SK-MEL-5 (cell line): Measurements from ENCODE around the gene PRKAR2B.

DNA sequence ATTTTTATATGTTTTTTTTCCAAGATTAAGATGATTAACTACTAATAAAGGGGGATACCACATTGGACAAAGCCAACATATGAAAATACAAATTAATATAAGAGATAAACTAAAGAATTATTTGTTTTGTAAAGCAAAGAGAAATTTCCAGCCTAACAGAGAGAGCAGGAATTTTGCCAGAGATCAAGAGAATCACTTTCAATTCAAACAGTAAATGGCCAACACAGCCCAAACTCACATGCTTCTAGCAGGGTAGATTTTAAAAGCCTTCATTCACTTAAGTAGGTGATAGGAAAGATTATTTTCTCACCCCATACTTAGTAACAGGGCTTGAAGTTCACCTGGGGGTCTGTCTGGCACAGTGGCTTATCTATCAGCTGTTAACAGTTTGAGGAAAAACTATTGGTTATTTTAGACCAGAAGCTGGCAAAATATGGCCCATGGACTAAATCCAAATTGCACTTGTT lies 129.4 kb upstream of the NAMPT start:
RAMPAGE:
- cytosol, long total RNA = no peak
- long total RNA = no peak
- nucleus, long total RNA = no peak

GRCh38 chr7:106485160-106485868 lies 175.6 kb downstream of the CCDC71L start:
RAMPAGE:
- cytosol, long total RNA = no peak
- long total RNA = no peak
- nucleus, long total RNA = no peak

RAMPAGE:
- cytosol, long total RNA = no peak
- long total RNA = no peak
- nucleus, long total RNA = no peak
Measured at GRCh38 chr7:106658894-106659550, 1.9 kb downstream of the CCDC71L start.

DNA sequence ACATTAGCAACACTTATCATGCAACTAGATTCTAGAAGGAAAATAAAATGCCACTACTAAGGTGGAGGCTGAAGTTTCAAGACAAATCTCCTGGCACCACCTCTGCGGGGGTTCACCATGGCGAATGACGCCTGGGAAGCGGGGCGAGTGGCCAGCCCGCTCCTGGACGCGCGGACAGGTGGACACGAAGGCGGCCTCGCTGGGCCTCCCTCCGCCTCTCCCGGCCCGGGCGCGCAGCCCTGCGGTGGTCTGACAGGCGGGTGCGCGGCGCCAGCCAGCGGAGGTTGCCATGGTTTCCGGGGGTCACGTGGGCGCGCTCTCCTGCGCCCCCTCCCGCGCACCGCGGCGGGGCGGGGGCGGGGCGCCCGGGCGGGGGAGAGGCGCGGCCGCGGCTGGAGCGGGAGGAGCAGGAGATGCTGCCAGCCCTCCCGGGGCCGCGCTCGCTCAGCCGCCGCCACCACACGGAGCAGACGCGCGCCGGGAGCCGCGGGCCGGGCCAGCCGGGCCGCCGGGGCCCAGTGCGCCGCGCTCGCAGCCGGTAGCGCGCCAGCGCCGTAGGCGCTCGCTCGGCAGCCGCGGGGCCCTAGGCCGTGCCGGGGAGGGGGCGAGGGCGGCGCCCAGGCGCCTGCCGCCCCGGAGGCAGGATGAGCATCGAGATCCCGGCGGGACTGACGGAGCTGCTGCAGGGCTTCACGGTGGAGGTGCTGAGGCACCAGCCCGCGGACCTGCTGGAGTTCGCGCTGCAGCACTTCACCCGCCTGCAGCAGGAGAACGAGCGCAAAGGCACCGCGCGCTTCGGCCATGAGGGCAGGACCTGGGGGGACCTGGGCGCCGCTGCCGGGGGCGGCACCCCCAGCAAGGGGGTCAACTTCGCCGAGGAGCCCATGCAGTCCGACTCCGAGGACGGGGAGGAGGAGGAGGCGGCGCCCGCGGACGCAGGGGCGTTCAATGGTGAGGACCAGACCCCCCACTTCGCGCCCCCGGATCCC lies at the start of gene PRKAR2B:
TSS of gene PRKAR2B (plus strand) at position 442 of the 989 bp plus-strand sequence.
RAMPAGE:
- cytosol, long total RNA = no peak
- long total RNA = no peak
- nucleus, long total RNA = no peak

GRCh38 chr7:107064295-107064764 lies 19.8 kb downstream of the PRKAR2B start:
RAMPAGE:
- cytosol, long total RNA = no peak
- long total RNA = no peak
- nucleus, long total RNA = no peak

RAMPAGE:
- cytosol, long total RNA = no peak
- long total RNA = no peak
- nucleus, long total RNA = no peak
Measured at GRCh38 chr7:107077075-107077946, 32.8 kb downstream of the PRKAR2B start.

DNA sequence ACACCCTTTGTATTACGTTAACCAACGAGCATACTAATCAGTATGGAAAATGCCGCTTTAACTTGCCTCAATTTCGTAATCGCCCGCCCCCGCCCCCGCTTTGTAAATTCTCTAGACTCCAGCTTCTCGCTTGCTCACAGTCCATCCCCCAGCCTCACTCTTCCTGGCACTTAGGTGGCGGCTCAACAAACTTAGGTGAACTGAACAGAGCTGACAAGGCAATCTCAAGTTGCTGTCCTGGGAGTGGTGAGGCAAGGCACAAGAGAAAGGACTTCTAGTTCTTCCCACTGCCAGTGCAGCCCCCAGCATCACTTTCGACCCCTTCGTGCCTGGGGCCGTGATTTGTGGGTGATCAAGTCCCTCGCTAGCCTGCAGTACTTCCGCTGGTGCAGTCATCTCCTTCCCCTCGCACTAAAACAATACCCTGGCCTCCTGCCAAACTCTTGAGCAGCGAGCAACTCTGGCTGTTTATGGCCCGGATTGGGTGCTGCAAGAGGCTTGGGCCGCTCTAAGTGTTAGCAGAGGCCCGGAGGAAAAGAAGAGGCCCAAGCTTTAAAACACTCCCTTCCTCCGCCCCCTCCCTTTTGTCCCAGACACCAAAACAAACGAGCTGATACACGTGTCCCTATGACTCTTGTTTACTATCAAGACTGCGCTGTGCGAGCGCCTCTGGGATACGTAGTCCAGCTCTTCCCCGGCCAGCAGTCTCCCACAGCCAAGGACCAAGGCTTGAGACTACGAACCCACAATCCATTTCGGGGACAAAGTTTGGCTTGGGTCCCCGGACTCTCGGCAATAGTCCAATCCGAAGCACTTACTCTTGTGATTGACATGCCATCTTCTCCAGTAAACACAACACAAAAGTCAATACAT lies 583 bp upstream of the HBP1 start:
RAMPAGE:
- cytosol, long total RNA = no peak
- long total RNA = no peak
- nucleus, long total RNA = no peak

DNA sequence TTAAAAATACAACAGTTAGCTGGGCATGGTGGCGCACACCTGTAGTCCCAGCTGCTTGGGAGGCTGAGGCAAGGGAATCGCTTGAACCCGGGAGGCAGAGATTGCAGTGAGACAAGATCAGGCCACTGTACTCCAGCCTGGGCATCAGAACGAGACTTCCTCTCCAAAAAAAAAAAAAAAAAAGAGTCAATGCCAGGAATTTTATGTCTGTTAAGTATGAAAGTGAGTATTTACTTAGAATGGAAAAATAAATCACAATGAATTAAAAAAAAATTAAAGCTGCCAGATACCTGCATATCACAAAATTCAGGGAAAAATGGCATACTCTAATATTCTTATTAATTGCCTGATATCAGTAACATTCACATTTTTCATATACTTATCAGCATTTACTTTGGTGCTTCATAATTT lies 2.9 kb downstream of the HBP1 start:
RAMPAGE:
- cytosol, long total RNA = no peak
- long total RNA = no peak
- nucleus, long total RNA = no peak

GRCh38 chr7:107563137-107563816 lies 443 bp downstream of the COG5 start:
RAMPAGE:
- cytosol, long total RNA = no peak
- long total RNA = no peak
- nucleus, long total RNA = no peak

GRCh38 chr7:107579633-107579934 lies 462 bp upstream of the BCAP29 start:
RAMPAGE:
- cytosol, long total RNA = no peak
- long total RNA = no peak
- nucleus, long total RNA = no peak

DNA sequence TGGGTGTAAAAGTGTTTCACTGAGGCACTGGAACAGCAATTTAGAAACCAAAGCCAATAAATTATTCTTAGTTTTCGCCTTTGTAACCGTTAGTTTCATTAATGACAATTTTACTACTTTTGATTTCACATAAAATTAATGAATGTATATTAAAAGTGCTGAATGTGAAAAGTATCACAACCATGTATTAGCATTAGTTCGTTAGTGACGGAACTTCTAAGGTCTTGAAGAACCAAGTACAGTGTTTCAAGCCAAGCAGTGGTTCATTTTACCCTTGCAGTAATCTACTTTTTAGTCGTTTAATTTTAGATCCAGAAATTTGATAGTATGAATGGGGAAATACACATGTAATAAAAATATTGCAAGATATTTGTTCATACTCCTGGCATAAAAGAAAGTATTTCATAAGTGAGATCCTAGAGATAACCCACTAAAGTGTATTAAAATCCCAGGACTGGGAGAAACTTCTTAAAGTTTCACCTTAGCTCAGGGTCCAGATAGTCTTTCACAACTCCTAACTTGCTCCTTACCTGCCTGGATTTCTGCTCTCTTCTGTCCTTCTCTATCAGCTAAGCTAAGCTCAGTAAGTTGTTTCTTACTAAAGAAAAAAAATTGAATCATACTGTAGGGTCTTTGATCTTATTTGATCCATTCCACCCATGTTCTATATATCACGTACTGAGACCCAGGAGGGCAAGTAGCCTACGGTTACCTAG lies 1.4 kb downstream of the BCAP29 start:
RAMPAGE:
- cytosol, long total RNA = no peak
- long total RNA = no peak
- nucleus, long total RNA = no peak

DNA sequence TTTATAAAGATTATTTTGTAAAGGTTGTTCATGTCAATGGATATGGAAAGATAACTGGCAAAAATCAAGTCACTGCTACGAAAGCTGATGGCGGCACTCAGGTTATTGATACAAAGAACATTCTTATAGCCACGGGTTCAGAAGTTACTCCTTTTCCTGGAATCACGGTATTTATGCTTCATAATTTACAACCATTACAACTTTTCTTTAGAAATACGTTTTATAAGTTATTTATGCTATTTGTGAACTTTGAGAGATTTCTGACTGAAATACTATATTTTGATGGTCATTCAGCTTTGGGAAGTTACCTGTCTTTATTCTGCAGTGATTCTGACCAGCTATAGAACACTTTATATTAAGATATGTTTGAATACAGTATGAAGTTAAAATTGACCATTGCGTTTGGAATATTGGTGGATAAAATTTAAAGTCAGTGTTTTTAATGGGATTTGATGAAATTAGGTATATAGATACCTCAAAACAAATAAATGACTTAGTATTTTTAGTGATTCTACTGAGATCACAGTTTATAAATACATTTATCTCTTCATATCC lies 14.4 kb downstream of the DLD start:
RAMPAGE:
- cytosol, long total RNA = no peak
- long total RNA = no peak
- nucleus, long total RNA = no peak

GRCh38 chr7:107928833-107930032 lies 38.2 kb downstream of the DLD start:
RAMPAGE:
- cytosol, long total RNA = no peak
- long total RNA = no peak
- nucleus, long total RNA = no peak

DNA sequence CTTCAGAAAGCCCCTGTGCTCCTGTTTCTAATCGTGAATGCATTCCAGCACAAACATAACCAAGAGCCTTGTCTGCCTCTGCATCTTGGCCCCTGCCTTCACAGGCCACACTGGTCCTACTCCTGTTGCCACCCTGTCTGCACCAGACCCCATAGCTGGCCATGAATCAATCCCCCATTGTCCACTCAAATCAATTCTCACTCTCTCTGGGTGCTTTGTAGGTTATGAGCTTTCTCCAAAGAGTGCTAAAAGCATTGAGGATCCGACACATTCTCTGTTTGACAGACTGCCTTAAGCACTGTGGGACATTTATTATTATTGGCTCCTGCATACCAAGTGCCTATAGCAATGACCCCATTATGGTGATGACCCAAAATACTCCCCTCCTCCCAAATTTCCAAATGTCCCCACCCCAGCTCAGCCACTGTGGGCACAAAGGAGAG lies 55.5 kb downstream of the LAMB1 start:
RAMPAGE:
- cytosol, long total RNA = no peak
- long total RNA = no peak
- nucleus, long total RNA = no peak

DNA sequence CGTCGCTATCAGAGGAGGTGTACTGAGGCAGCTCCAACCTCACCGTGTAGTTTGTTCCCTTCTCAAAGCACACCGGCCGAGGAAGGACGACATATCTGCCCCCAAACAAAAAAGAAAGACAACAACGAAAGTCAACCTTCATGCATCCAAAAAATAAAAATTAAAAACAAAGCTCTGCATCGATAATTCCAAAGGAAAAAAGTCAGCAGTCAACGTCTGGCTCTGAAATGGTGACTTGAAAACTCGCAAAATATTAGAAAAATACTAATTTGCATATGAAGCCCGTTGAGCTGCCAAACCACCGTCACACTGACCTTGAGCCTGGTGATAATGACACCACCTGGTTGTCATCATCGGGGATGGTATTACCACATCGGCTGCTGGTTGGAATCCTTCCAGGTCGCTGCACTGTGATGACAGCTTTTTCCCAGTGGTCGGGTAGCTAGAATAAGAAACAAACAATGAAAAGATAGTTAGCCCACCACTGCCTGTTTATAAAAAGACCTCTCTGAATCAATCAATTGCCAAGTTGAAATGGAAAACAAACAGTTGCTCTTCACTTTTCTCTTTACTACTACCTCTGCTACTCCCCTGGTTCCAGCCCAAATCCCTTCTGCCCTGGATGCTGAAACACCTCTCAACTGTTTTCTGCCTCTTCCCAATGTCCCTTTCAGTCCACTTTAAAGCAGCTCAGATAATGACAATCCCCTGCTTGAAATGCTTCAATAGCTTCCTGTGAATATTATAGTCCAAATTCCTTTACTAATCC lies 41.5 kb downstream of the LAMB1 start:
RAMPAGE:
- cytosol, long total RNA = no peak
- long total RNA = no peak
- nucleus, long total RNA = no peak

DNA sequence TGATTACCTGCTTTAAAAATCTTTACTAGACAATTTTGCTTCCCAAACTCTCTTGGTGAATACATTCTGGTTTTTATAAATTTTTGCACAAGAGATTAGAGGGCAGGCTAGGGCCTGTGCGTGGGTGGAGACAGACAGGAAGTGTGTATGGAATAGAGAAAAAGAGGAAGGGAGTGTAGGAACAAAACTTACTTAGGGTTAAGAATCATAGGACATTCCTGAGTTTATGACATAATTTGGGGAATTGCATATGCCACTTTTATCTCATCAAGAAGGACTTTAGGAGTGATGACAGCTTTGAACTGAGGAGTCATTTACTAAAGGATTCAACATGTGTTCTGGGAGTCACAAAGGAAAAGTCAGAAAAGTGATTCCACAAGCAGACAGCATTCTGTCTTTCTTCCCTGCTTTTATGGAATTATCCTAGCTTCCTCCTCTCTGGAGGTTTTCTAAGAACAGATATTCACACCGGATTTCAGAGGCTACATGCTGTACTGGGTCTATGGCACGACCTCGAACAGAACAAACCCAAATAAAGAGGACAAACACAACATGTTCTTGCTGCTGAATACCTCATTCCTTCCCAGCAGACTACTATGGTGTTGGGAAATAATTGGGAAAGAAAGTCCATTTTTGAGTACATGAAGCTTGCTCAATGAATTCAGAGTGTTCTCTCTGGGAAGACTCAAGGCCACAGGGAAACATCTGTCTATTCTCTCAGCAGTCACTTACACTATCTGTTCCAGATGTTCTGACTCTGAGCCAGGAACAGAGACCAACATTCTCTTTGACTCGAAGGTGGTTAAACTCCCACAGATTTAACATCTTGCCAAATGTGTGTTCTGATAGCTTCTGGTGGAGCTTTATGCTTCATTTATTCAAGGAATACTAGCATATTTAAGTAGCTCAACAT lies 31.1 kb downstream of the LAMB1 start:
RAMPAGE:
- cytosol, long total RNA = no peak
- long total RNA = no peak
- nucleus, long total RNA = no peak

DNA sequence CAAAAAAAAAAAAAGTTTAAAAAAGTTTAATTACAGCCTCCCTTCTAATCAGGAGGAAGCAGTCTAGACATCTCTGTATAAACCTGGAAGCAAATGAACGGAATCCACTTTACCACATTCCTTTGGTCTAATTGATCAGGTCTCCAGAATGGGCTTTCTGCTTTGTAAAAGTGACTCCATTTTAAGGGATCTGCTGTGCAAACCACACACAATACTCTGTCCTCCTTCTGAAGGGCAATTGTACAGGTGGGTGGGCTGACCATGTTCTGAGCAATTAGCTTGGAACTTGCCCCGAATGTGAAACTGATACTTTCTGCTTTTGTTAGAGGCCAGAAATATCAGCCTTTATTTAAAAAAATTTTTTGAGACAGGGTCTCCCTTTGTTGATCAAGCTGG lies 2.8 kb downstream of the LAMB1 start:
RAMPAGE:
- cytosol, long total RNA = no peak
- long total RNA = no peak
- nucleus, long total RNA = no peak

DNA sequence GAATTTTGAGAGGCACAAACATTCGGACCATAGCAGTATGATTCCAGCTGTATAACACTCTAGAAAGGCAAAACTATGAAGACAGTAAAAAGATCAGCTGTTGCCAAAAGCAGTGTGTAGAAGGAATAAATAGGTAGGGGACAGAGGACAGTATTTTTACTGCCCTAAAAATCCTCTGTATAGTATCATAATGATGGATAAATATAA lies 7.8 kb downstream of the PNPLA8 start:
RAMPAGE:
- cytosol, long total RNA = no peak
- long total RNA = no peak
- nucleus, long total RNA = no peak

RAMPAGE:
- cytosol, long total RNA = no peak
- long total RNA = no peak
- nucleus, long total RNA = no peak
Measured at GRCh38 chr7:108524585-108525128, 1.3 kb downstream of the PNPLA8 start.

DNA sequence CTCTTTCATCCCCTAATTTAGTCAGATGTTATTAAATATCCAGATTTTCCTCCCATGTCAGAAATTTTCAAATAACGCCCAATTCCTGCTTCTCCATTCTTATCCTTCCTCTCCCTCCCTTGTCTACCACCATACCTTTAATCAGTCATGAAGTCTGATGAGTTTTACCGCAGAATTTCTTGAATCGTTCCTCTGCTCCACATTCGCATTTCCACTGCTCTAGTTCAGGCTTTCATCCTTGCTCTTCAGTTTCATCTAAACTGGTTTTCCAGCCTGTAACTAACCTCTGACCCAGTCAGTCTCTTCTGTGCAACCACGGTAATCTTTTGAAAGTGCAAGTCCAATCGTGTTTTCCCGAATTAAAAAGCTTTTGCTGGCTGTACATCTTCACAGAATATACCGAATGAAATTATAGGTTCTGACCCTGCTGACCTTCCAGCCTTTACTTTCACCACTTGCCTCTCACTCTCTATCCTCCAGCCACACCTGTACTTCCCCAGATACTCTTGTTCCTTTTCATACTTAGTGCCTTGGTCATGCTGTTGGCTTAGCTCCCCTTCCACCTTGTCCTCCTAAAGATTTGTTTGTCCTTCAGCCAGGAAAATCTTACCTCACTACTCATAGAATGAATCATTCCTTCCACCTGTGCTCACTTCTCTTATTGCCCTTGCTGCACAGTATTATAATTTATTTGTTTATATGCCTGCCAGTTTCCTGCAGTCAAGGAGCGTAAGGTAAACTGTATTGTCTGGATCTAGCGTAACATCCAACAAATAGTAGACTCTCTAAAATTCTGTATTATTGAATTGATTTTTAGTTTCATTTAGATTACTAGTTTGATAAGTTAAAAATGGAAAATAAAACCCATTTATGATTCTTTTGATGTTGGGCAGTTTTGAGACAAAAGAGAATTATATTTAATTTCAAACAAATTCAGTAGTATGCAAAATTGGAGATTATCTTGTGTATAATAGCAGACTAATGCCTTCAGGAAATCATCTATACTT lies 2.3 kb upstream of the PNPLA8 start:
RAMPAGE:
- cytosol, long total RNA = no peak
- long total RNA = no peak
- nucleus, long total RNA = no peak